Karpas-422 (cell line): Measurements from ENCODE around the gene CFAP157.

GRCh38 chr9:126275279-126276066, 51.2 kb upstream of the MVB12B start:
- PRO-cap, result no peak
- RAMPAGE, long total RNA, result no peak

- PRO-cap, result no peak
- RAMPAGE, long total RNA, result no peak
These were observed 63.6 kb downstream of the MVB12B start for GRCh38 chr9:126390296-126390652.

DNA sequence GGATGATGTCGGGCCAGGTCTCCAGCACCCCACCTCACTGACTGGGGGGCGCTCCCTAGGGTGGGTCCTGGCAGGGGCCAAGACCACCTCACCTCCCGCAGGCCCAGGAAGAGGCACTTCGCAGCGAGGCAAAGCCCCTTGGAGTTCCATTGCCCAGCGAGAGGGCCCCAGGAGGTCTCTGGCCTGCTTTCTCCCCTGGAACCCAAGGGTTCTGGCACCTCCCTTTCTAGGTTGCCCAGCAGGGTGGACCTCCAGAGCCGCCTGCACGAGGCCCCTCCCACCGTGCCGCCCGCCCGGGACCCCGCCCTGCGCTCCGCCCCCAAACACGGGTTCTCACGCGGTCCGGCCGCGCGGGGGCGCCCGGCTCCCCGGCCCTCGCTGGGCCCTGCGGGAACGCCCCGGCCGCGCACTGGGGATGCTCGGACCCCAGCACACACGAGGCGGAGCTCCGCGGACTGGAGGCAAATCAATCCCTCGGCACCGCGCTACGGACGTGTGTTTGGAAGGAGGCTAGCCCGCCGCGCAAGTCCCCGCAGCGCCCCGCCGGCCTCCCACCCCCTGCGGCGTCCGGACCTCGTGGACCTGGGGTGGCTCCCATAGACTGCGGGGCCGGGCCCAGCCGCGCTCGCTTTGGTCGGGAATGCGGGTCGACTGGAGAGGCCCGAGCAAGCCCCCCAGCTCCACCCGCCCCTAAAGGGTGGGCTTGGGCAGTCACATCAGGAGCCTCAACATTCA, 99.5 kb upstream of the LMX1B start:
- PRO-cap, result no peak
- RAMPAGE, long total RNA, result no peak

GRCh38 chr9:126525356-126525774, 88.4 kb upstream of the LMX1B start:
- PRO-cap, result no peak
- RAMPAGE, long total RNA, result no peak

GRCh38 chr9:126533484-126534136, 80.1 kb upstream of the LMX1B start:
- PRO-cap, result no peak
- RAMPAGE, long total RNA, result no peak

DNA sequence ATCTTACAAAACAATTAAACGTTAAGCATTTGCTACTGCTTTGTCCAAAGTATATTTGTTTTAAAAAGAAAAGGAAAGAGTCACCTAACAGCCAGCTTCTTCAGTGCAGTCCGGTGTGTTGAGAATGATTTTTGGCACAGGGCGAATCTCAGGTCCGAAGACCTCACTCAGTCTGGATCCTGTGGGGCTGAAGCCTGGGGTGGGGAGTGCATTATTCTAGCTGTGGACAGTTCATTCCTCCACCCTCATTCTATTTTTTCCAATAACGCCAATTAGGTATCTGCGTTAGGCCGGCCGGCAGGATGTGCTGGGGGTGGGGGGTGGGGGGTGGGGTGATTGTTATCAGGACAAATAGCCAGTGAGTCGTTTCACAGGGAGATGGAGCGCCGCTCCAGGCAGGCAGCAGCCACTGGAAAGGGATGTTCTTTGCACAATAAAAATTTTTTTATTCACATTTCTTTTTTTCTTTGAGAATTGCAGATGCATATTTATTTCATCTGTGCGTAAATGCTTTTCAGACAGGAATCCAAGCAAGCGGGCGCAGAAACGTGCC, 3.9 kb downstream of the LMX1B start:
- PRO-cap, result no peak
- RAMPAGE, long total RNA, result no peak

DNA sequence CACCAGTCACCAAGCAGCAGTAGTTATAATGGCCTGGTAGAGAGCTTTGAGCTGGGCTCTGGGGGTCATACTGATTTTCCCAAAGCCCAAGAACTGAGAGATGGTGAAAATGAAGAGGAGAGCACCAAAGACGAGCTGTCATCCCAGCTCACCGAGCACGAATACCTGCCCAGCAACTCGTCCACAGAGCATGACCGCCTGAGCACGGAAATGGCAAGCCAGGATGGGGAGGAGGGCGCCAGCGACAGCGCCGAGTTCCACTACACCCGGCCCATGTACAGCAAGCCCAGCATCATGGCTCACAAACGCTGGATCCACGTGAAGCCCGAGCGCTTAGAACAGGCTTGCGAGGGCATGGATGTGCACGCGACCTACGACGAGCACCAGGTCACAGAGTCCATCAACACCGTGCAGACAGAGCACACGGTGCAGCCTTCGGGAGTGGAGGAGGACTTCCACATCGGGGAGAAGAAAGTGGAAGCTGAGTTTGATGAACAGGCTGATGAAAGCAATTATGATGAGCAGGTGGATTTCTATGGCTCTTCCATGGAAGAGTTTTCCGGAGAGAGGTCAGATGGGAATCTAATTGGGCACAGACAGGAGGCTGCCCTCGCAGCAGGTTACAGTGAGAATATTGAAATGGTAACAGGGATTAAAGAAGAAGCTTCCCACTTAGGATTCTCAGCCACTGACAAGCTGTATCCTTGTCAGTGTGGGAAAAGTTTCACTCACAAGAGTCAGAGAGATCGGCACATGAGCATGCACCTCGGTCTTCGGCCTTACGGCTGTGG, 27.3 kb upstream of the ZBTB34 start:
- PRO-cap, result no peak
- RAMPAGE, long total RNA, result no peak

GRCh38 chr9:127128223-127129265, 6.1 kb upstream of the ANGPTL2 start:
- PRO-cap, result no peak
- RAMPAGE, long total RNA, result no peak

- PRO-cap, result no peak
- RAMPAGE, long total RNA, result no peak
These were observed 64.0 kb upstream of the ANGPTL2 start for GRCh38 chr9:127186014-127187166.

- PRO-cap, result no peak
- RAMPAGE, long total RNA, result no peak
These were observed 38.3 kb upstream of the GARNL3 start for GRCh38 chr9:127226271-127226709.

GRCh38 chr9:127311187-127311795, 46.7 kb downstream of the GARNL3 start:
- PRO-cap, result no peak
- RAMPAGE, long total RNA, result no peak

- PRO-cap, result no peak
- RAMPAGE, long total RNA, result no peak
These were observed 35.4 kb upstream of the SLC2A8 start for GRCh38 chr9:127361523-127362076.

GRCh38 chr9:127388196-127388821, 8.7 kb upstream of the SLC2A8 start:
- PRO-cap, result unidirectional peak, minus-strand start at chr9:127388513
- RAMPAGE, long total RNA, result no peak

- PRO-cap, result no peak
- RAMPAGE, long total RNA, result no peak
These were observed 6.2 kb downstream of the SLC2A8 start for GRCh38 chr9:127403156-127403603.

GRCh38 chr9:127543602-127543939, 25.3 kb downstream of the NIBAN2 start:
- PRO-cap, result no peak
- RAMPAGE, long total RNA, result no peak

DNA sequence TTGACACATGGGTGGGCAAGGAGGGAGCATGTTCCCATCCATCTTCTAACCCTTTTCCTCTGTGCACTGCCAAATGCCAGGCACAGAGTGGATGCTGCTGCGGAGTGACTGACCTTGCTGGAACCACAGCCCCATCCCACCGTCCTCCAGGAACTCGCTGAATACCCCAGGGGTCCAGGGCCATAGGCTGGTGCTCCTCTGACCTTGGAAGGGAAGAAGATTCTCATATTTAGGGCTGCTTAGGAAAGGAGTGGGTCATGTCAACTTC, 7.9 kb downstream of the NIBAN2 start:
- PRO-cap, result no peak
- RAMPAGE, long total RNA, result no peak

DNA sequence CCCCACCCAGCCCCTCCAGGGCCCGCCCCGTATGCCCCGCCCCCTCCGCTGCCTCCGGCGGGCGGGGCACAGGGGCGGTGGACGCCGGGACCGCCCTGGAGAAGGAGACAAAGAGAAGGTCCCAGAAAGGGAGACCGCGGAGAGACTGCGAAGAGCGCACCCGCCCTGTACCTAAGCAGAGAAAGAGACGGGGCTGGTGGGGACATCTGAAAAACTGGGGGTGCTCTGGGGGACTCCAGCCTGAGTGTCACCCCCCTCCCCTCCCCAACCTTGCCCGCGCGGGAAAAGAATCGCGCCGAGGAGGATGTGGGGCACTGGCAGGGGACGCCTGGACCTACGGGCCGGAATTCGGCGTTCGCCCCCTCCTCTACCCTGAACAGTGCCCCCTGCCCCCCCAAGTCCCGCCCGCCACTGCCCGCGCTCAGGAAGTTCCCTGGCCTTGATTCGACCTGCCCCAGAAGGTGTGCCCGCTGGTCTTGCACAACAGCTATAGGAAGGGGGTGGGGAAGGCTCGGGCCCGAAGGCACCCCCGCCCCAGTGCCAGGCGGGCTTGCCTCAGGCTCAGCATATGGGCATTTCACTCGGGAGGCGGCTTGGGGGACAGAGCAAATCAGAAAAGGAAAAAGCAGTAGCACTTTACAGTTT, 485 bp upstream of the NIBAN2 start:
- PRO-cap, result no peak
- RAMPAGE, long total RNA, result no peak

- PRO-cap, result no peak
- RAMPAGE, long total RNA, result no peak
These were observed 30.1 kb downstream of the STXBP1 start for GRCh38 chr9:127642052-127642763.

GRCh38 chr9:127706485-127707163, at the start of gene CFAP157:
Gene CFAP157 (plus strand): TSS chr9:127706988.
- PRO-cap, result no peak
- RAMPAGE, long total RNA, result no peak

DNA sequence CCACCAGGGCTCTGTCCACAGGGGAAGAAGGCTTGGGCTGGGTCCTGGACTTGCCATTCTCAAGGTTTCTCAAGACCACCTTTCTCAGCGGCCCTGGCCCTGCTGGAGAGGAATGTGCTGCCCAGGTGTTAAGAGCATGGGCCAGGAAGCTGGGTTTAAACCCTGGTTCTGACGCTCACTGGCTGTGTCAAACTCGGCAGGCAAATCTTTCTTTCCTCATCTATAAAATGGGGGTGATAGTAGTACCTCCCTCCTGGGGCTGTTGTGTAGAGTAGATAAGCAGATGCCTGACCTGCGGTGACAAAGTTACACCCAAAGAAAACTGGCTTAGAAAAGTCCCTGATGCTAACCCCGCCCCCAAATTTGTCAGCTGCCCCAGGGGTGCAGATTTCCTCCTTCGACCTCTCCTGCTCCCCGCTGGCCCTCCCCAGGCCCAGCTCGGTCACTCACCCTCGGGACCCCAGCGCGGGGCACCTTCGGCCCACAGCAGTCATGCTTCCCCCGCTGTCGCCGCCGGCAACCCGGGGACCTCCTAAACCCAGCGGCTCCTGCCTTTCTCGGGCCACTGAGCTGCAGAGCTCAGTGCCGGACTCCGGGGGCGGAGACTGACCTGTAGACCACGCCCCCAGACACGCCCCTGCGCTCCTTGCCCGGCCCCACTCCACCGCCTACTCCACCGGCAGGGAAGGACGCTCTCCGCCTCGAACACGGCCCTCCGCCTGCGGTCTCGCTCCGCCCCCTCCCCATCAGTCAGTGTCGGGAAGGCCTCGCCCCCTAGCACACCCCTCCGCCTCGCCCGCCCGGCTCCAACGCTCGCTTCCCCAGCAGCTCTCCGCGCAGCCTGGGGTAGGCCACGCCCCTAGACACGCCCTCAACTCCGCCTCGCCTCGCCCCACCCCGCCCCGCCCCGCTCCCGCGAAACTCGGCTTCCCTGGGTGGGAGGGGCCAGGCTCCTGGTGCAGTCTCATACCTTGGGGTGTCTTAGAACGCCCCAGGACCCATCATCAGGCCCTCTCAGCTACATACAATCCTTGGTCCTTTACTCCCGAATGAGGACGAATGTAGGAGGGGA, 7.4 kb downstream of the SH2D3C start:
- PRO-cap, result no peak
- RAMPAGE, long total RNA, result no peak